Thoracic aorta endothelial cell (primary cell): ENCODE measurements around the gene USP54.

DNA sequence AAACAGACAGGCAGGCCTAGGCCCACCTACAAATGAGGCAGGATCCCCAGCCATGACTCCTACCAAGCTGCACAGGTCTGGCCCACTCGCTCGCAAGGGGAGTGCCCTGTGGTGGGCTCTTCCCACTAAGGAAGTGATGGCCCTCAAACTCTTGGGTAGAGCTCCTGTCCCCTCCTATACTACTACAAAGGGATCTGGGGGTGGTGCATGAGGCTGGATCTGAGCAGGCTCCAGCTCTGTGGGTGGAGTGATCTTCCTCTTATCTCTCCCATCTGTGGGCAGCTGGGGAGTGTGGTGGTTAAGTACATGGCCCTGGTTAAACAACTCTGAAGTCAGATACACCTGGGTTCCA is 17.2 kb downstream of the DDIT4 start:
- CAGE, long polyA plus RNA, result no peak

- CAGE, long polyA plus RNA, result no peak
These were observed 36.7 kb downstream of the DDIT4 start for GRCh38 chr10:72310149-72311060.

DNA sequence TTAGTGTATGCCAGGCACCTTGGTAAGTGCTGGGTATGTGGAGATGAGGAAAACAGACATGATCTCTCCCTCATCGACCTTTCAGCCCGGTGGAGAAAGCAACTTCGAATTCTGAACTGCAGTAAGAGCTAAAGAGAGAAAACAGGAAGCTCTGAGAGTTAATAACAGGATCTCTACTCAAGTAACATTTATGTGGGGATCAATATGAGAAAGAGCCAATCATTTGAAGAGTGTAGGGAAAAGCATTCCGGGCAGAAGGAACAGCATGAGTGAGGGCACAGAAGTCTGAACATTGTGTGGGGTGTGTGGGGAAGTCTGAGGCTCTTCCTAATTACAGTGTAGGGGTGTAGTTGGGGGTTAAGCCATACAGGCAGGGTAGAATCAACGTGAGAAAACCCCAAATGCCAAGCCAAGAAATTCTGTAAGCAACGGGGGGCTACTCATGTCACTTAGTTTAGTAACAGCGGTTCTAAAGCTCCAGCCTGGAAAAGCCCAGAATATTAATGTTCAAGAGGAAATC is 36.4 kb downstream of the DNAJB12 start:
- CAGE, long polyA plus RNA, result no peak

GRCh38 chr10:72351636-72352640 is 2.8 kb downstream of the DNAJB12 start:
- CAGE, long polyA plus RNA, result no peak

DNA sequence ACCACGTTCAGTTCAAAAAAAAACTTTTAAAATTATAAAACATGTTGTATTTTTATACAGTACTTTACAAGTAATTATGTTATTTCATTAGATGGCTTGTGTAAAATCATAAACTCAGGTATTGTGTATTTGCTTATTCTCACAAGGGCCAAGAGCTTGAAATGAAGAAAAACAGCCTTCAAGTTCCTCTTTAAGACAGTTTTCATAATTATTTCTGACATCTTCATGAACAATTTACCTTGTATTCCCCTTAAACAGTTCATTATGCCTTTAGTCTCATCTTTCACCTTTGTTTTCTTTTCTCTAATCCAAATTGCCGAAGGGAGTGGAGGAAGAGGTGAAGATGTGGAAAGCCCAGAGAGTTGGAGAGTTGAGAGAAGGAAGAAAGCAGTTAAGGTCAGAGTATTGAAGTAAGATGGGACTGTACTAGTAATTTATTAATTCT is 16.0 kb downstream of the MCU start:
- CAGE, long polyA plus RNA, result no peak

GRCh38 chr10:72759632-72759975 is 67.7 kb downstream of the MCU start:
- CAGE, long polyA plus RNA, result no peak

DNA sequence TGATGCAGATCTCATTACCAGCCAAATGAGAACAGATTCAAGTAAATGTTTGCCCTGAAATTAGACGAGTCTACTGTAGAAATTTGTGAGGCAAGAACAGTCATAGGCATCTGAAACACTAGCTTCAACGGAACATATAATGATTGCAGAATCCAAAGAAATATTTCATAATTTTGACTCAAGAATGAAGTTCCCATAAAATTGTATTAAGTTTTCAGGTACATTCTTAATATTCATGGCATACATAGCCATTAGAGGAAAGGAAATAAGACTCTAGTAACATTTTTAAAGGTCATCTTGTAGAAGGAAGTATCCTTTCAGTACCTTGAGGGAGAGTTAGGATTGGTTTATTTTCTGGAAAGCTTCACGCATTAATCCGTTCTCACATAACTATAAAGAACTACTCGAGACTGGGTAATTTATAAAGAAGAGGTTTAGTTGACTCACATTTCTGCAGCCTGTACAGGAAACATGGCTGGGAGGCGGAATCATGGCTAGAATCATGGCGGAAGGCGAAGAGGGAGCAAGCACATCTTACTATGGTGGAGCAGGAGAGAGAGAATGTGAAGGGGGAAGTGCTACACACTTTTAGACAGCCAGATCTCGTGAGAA is 85.2 kb upstream of the OIT3 start:
- CAGE, long polyA plus RNA, result no peak

DNA sequence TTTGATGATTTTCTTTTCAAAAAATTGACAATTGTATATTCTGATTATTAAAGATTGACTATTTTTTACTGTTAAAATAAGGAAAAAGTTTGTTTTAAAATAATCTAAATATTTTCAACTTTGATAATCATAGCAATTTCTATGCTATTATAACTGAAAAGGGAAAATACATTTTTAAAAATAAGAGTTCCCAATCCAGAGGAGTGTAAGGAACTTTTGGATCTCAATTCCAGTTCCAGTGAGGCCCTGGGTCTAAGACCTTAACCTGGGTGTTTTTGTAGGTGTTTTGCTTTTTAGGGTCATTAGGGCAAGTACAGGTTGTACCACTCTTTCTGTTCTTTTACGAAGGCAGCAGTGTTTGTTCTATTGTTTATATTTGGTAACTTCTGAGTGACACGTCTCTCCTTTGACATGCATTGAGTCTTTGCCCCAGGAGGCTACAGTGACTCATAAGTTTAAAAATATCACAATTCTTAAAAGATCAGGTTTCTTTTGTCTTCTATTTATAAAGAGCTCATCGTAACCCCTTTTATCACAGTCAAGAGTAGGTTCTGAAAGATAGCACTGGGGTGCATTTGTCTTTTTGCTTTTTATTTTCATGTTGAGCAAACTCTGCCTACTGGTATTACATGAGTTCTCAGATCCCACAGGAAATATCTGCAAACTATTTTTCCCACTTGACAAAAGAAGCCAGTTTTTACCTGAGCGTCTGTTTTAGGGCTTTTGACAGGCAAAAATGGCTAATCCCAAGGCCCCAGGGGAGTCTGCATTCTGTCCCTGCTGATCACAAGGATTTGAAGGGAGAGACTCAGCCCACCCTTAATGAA is 7.7 kb downstream of the NUDT13 start:
- CAGE, long polyA plus RNA, result no peak

DNA sequence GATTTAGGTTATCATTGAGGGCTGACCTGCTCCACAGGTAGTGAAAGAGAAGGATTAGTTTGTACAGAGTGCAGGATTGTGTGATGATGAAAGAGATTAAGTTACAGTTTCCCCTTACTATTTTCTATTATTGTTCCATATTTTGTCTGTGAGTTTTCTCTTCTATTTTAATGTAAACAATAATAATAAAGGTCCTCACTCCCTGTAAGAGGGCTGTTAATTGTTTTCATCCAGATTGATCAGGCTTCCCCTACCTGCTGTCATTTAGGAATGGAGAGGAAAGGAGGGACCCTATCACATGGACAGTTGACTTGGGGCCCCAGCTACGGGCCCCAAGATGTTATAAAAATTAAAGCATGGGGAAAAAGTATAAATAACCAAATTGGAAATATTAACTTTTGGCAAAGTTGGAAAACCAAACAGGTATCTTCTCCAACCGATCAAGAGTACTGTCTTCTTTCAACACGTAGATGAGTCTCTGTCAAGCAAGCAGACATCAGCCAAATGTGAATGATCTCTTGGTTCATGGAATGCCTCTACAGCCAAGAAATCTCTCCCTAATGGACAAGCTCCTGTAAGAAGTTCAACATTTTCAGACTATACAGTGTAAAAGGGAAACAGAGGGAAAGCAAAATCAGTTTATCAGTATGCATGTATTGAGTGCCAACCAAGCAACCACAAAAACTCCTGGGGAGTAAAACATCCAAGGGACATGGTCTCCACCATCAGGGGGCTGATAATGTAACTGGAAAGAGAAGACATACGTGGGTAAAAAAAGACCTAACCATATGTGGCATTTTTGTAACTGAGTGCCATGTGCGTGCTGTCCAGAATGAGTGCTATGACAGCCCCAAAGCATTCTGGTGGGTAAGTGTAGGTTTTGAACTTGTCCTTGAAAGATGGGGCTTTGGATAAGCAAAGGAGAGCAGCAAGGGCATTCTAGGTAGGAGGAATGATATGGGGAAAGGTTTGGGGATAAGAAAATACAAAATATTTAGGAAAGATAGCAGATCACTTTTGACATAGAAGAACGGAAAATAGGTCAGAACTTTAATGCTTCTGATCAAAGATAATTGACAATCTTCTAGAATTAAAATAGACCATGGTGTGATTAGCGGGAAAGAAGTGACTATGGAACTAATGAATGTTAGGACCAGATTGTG is 16.7 kb downstream of the DNAJC9 start:
- CAGE, long polyA plus RNA, result no peak

DNA sequence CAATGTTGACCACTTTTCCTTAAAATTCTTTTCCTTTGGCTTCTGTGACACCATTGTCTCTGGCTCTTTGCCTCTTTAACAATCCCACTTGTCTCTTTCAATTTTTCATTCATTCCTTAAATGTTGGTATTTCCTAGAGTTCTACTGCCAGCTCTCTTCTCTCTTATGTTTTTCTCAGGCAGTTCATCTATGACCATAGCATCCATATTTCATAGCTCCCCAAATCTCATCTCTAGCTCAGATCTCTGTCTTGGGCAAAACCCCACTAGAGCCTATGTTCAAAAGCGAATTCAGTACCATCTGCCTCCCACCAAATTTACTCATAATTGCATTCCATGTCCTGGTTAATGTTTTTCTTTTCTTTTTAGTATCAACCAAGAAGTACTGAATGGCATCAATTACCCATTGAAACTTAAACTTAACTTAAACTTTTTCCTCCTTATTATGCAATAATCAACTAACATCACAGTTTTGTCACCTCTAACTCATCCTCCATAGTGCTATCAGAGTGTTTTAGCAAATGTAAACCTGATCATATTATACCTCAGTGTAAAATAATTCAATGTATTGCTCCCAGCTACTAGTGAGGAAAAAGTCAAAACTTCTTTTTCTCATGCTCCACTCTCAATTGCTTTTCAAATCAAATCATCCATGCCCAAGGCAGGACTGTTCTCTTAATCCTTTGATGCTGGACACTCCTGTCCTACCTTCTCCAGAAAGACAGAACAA is 43.4 kb upstream of the MRPS16 start:
- CAGE, long polyA plus RNA, result no peak

GRCh38 chr10:73422178-73422775 is 8.4 kb upstream of the ANXA7 start:
- CAGE, long polyA plus RNA, result no peak

- CAGE, long polyA plus RNA, result no peak
These were observed 17.0 kb upstream of the MSS51 start for GRCh38 chr10:73450464-73450739.

- CAGE, long polyA plus RNA, result no peak
These were observed 24.5 kb downstream of the PPP3CB start for GRCh38 chr10:73471331-73471645.

DNA sequence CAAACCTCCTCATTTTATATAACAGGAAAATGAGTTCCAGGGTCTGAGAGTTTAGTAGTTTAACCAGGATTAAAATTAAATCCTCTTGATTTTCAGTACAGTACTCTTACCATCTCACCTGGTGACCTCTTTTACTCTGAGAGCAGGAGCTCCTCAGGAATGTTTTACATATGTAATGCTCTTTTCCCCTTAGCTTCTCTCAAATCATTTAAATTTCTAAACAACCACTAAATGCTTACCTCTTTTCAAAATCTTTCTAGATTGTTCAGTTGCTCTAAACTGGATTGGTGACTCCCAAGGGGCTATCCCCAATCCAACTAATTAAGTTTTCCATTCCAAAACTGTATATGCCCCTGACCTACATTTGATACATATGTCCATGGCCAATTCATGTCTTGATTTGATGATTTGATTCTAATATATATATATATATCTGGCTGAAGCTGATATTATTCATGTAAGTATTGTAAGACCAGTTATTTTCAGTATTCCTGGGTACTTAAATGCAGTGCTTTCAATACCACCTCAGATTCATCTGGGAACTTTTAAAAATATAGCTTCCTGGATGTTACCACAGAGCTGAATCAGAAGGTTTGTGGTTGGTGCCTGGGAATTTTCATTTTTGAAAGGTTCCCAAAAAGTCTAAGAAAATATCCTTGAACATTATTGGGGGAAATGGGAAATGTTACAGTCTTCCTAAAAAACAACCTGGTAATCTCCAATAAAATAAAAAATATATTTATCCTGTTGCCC is 10.5 kb upstream of the PPP3CB start:
- CAGE, long polyA plus RNA, result no peak

DNA sequence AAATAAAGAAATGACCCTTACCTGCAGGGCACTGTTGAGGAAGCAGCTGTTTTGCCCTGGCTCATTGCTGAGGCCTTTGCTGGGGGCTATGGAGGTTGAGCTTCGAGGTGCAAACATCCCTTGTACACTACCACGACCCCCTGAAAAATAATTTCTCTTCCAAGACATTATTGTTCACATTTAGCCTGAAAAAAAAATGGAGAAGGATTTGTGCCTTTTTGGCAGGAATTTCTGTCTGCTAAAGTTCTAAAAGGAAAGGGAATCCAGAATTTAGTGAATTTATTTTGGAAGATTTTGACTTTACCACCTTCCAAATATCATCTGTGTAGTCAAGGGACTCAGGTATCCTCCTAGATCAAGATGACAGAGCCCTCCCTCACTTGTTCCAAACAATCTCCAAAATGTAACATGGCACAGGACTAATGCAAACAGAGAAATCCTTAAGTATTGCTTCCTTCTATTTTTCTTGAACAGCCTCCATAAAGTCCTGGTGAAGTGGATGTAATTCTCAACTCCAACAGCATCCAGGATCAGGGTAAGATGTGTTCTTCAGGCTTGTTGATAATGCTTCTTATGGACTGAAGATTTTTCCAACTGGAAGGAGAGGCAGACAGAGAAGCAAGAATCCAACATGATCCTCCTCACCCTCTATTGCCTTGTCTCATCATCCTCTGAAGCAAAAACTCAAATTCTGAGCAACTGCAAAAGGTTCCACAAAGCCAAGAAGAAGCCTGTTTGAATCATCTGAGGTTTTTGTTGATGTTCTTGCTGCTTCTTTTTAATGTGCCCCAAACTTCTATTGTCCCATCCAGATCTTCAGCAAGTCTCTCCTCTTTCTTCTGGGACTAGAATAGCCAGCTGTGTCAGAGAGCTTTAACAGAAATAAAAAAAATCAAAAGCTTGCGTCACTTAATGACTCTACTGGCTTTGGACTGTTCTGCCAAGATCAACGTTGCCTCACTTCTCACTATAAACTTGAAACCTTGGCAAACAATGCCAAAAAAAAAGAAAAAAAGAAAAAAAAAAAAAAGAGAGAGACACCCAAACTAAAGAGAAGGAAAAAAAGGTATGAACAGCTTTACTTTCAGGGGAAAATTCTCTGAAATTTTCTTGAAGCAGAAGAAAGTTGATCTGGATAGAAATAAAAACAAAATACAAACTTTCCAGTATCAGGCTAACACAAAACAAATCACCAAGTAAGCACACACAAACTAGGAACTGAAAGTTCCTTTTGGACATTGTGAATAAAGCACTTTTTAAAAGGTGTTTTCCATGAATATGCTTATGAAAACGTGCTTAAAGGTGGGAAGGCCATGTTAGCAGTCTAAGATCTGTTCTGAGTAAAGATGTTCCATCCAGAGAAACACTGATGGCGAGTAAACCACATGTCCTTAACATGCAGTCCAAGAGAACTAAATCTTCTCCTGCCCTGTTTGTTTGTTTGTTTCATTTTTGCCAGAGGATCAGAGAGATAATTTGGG is 15.1 kb downstream of the USP54 start:
- CAGE, long polyA plus RNA, result no peak

GRCh38 chr10:73591161-73591868 is at the start of gene USP54:
Gene USP54 (minus strand): TSS chr10:73591342.
- CAGE, long polyA plus RNA, result no peak

GRCh38 chr10:73646502-73647098 is 5.3 kb upstream of the MYOZ1 start:
- CAGE, long polyA plus RNA, result no peak

GRCh38 chr10:73759409-73759890 is 12.6 kb upstream of the FUT11 start:
- CAGE, long polyA plus RNA, result no peak

GRCh38 chr10:73801749-73802850 is 9.3 kb downstream of the NDST2 start:
- CAGE, long polyA plus RNA, result no peak

- CAGE, long polyA plus RNA, result no peak
These were observed 2.4 kb downstream of the CAMK2G start for GRCh38 chr10:73871619-73872751.